LUHMES (cell line): ENCODE results near the genes CREBL2 and GPRC5D.

DNA sequence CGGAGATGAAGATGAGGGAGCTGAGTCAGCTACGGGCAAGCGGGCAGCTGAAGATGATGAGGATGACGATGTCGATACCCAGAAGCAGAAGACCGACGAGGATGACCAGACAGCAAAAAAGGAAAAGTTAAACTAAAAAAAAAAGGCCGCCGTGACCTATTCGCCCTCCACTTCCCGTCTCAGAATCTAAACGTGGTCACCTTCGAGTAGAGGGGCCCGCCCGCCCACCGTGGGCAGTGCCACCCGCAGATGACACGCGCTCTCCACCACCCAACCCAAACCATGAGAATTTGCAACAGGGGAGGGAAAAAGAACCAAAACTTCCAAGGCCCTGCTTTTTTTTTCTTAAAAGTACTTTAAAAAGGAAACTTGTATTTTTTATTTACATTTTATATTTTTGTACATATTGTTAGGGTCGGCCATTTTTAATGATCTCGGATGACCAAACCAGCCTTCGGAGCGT lies 40.7 kb downstream of the BCL2L14 start:
- PRO-cap: no peak

- PRO-cap: no peak
Observed at GRCh38 chr12:12333420-12333705, 16.7 kb downstream of the MANSC1 start.

DNA sequence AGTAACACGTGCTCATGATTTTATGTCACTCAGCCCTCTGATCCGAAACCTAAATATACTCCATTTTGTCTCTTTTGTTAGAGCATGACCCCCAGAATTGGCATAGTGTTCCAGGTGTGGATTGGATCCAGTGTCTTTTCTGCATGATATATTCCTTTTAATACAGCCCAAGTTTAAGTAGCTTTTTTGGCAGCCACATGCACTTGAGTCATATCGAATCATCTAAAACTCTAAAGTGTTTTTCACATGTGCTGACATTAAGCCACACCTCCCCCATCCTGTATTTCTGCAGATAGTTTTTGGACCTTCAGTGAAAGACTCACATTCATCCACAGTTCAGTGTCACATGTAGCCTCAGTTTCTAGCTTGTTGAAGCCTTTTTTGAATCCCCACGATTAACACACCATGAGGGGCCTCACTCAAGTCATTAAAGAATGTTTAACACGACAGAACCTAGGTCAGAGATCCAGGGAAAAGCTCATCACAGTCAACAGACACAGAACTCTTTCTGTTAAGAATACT lies 30.7 kb downstream of the BORCS5 start:
- PRO-cap: no peak

DNA sequence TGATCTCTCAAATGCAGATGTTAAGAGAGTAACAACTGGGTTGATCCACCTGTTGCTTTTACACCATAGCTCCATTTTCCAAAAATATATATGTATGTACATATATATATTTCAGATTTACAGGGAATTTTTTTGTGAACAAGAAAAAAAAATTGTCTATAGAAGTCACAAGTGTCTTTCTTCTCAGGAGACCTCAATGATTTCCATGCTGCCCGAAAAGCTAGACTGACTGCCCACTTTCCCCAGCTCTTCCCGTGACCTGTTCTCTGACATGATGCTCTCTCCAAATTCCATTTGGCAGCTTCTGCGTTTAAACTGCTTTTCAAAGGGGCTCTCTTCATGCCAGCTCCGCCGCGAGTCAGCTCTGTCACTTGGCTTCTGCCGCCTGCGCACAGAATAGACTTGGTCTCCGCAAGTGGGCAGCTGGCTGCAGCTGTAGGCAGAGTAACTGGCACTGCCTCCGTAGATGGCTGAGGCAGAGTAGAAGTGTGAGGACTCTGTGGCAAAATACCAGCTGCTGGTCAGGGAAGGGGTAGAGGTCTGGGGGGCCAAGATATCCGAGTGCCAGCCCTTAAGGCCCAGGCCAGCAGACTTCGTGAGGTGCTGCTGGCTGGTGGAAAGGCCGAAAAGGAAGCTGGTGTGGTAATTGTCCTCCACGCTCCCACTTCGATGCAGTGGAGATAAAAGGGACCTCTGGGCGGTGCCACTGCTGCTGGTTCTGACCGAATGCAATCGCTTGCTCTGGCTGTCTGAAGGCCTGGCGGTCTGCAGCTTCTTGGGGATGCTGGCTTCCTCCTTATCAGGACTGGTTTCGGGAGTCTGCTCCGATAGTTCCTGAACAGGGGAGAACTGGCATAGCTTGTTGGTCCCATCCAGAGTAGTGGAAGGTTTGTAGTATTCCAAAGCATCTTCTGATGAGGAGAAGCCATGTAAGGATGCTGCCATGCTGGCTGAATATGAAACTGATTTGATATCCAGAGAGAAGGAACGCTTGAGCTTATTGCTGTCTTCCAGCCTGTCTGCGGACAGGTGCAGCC lies 85.7 kb downstream of the DUSP16 start:
- PRO-cap: no peak

- PRO-cap: no peak
Observed at GRCh38 chr12:12488032-12488482, 74.6 kb downstream of the DUSP16 start.

DNA sequence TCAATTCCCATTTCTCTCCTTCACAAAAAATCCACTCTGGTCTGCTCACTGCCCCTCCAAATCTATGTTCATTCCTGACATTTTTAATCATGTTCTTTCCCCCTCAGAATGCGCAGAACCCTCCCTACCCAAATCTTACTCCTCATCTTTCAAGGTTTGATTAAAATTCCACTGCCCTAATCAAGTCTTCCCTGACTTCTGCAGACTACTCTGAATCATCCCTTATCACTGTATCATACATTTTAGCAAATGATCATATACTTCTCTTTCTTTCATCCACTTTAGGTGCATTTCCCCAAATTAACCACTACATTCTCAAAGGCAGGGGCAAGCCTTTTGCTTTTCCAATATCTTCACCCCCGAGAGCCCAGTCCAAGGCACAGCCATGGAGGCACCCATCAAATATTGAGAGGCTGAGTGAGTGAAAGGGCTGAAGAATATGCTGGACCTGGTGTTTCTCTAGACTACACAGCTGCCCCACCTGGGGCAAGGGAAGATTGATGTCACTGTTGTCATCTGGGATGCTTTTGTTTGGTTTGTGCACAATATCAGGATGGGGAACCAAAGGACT lies 51.2 kb downstream of the DUSP16 start:
- PRO-cap: no peak

GRCh38 chr12:12611497-12612492 lies at the start of gene CREBL2:
Gene CREBL2, plus strand, starts transcription at chr12:12611876.
- PRO-cap: bidirectional peak, plus-strand start at chr12:12611911, minus-strand start at chr12:12611789

DNA sequence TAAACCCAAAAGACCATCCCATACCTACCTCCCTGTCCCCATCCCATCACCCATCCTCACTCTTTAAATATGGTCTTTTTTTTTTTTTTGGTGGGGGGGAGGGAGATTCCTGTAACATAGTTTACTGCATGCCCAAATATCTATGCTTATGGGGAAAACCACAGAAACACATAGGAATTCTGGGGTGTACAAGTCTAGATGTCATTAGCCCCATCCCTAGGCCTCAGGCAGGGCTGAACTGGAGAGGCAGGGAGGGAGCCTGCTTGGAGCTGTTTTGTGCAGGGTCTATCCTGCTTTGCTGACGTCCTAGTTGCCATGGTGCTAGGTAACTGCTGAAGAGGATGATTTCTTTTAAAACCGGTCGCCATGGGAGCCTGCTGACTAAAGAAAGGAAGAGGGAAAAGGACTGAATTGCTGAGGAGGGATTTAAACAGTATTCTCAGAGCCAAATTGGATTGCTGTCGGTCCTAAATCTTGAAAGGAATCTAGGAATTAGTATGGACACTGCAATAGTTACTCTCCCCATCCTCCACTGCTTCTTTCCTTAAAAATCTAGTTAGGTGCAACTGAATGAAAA lies 10.7 kb downstream of the GPR19 start:
- PRO-cap: no peak

GRCh38 chr12:12695877-12696049 lies 220 bp downstream of the GPR19 start:
- PRO-cap: no peak

DNA sequence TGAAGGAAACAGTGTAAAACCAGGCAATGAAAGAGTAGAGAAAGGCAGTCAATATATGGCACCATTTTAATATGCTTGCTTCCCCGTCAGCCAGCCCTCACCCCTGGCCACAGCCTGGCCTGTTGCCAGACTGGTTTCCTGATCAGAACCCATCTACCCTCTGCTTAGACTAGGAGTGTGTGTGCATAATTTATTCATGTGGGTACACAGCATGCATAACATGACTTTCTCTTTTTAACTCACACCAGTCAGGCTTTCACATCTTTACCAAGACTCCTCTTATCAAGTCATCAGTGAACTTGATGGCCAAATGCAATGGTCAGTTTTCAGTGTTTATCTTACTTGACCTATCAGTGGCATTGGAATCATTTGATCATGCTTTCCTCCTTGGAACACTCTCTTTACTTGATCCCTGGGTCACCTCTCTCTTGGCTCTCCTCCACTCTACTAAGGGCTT lies 9.9 kb upstream of the GPR19 start:
- PRO-cap: no peak

GRCh38 chr12:12716668-12717283 lies 392 bp upstream of the CDKN1B start:
- PRO-cap: bidirectional peak, plus-strand start at chr12:12717614, minus-strand start at chr12:12717001

- PRO-cap: no peak
Observed at GRCh38 chr12:12724359-12724763, 7.2 kb downstream of the CDKN1B start.

- PRO-cap: no peak
Observed at GRCh38 chr12:12736422-12737167, 19.4 kb downstream of the CDKN1B start.

DNA sequence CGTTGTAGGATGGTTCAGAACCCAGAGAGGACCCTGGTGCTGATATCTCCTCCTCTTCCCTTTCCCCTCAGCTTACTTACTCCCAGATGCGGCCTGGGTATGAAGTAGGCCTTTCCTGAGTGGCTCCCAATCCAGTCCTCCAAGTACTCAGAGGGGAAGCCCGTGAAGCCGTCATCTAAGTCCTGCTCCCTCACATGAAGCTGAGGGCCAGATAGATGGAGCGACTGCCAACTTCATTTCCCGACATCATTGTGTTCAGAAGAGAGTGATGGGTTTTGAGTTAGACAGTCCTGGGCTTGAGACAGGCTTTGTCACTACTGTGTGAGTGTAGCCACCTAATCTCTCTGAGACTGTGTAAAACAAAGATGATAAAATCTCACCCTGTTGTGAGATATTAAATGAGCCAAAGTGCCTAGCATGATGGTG lies 2.7 kb downstream of the APOLD1 start:
- PRO-cap: no peak

DNA sequence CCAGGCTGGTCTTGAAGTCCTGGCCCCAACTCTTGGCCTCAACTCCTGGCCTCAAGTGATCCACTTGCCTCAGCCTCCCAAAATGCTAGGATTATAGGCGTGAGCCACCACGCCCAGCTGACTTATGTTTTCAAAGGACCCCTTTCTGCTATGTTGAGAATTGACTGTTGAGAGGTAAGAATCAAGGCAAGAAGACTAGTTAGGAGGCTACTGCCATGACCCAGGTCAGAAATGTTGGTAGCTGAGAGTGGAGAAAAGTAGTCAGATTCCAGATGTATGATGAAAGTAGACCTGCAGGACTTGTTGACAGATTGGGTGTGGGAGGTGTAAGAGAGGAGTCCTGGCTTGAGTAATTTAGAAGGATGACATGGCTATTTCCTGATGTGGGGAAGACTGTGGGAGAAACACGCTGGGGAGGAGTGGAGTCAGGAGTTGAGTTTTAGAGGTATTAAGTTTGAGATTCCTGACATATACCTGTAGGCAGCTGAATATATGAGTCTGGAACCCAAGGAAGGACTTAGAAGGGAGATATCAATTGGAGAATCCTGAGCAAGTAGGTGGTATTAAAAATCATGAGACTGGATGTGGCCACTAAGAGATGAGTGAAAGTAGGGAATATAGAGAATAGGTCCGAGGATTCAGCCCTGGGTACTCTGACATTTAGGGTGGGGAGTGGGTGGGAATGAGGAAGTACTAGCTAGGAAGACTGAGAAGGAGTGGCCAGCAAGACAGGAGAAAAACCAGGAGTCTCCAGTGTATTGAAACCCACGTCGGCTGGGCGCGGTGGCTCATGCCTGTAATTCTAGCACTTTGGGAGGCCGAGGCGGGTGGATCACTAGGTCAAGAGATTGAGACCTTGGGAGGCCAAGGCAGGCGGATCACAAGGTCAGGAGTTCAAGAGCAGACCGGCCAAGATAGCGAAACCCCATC lies 12.6 kb upstream of the DDX47 start:
- PRO-cap: no peak

GRCh38 chr12:12885518-12885903 lies 5.9 kb upstream of the GPRC5A start:
- PRO-cap: no peak

- PRO-cap: no peak
Observed at GRCh38 chr12:12890322-12891060, 871 bp upstream of the GPRC5A start.

GRCh38 chr12:12907988-12908628 lies 16.7 kb downstream of the GPRC5A start:
- PRO-cap: no peak

GRCh38 chr12:12908629-12909390 lies 17.4 kb downstream of the GPRC5A start:
- PRO-cap: no peak

DNA sequence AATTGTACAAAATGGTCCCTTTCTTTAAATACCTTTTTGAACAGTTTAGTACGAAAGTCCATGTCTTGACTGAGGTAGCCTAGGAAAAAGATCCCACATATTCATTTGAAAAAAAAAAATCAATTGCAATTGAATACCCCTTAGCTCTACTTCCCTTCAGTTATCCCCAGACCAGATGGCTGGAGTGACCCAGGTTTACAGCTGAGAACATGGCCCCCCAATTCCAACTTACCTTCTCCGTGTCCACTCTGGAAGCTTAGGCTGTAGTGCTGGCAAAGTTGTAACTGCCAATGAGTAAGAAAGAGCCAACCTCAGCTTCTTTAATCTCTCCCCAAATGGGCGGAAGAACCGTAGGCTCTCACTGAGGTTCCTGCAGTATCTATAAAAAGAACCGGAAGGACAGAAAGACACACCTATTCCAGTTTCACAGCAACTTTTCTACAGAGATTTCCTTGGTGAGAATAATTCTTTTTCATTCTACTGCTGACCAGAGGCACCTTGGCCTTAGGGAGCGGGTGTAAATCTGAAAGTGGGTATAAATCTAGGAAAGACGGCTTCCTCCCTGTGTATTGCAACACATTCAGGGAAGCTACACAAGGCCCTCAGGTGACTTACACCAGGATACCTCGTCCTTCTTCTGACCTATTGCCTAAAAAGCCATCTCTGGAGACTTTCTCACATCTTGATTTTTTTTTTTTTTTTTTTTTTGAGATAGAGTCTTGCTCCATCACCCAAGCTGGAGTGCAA lies at the start of gene GPRC5D:
GPRC5D (minus strand) TSS at position 296 of the 747 bp plus-strand sequence.
- PRO-cap: no peak